Neural progenitor cell (in vitro differentiated cells): ENCODE data around the gene HGFAC.

DNA sequence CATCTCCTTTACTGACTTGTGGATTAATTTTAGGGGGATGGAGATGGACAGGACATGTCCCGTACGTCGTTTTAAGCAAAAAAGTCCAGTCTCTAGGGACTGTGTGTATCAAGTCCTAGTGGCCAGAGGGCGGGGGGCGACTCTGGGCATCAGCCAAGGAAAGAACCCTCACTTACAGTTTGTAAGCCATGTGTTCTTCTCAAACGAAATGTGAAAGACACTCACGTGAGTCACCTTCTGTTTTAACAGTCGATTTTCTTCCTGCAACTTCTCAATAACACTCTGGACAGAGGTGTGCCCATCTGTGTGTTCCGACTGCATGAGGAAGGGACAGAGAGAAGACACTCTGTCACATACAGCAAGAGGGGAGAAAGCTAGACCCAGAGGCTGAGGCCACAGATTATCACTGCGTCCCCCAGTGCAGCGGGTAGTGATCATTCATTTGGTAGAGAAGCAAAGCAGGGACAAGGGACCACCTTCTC is 10.9 kb downstream of the TNIP2 start:
- RAMPAGE, long total RNA = no peak

GRCh38 chr4:2790436-2790910 is 2.4 kb upstream of the SH3BP2 start:
- RAMPAGE, long total RNA = no peak

DNA sequence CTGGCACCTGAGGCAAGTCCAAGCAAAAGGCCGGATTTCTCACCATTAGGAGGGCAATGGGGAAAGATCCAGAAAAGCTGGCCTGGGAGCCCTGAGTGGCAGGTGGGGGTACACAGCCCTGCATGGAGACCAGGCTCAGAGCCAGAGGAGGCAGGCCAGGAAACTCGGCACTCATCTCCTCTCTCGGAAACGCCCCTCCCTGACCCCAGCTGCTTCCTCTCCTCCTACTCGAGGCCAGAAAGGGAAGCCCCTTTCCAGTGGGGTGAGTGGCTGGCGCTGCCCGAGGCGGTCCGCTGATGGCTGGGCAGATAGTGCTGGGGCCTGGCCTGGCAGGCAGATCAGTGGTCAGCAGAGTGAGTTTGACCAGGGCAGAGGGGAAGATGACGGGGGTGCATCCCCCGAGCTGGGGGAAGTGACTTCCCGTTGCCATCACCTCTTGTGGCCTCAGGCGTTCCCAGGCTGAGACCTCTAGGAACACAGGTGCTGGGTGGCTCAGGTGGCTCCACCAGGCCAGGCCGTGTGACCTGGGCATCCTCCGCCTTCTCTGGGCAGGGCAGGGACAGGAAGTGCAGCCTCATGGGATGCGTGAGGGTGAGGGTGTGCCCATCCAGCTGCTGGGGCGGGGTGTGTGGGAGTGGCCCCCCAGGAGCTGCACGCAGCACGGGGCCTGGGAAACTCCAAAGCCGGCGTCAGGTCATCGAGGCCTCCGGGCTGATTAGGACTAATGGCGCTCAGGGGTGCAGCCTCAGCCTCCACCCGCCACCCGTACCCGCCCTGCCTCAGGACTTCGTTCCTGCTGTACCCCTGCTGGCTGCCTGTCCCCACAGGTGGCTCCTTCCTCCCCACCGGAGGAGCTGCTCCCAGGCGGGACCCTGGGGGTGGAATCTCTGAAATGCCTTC is 5.7 kb downstream of the SH3BP2 start:
- RAMPAGE, long total RNA = no peak

DNA sequence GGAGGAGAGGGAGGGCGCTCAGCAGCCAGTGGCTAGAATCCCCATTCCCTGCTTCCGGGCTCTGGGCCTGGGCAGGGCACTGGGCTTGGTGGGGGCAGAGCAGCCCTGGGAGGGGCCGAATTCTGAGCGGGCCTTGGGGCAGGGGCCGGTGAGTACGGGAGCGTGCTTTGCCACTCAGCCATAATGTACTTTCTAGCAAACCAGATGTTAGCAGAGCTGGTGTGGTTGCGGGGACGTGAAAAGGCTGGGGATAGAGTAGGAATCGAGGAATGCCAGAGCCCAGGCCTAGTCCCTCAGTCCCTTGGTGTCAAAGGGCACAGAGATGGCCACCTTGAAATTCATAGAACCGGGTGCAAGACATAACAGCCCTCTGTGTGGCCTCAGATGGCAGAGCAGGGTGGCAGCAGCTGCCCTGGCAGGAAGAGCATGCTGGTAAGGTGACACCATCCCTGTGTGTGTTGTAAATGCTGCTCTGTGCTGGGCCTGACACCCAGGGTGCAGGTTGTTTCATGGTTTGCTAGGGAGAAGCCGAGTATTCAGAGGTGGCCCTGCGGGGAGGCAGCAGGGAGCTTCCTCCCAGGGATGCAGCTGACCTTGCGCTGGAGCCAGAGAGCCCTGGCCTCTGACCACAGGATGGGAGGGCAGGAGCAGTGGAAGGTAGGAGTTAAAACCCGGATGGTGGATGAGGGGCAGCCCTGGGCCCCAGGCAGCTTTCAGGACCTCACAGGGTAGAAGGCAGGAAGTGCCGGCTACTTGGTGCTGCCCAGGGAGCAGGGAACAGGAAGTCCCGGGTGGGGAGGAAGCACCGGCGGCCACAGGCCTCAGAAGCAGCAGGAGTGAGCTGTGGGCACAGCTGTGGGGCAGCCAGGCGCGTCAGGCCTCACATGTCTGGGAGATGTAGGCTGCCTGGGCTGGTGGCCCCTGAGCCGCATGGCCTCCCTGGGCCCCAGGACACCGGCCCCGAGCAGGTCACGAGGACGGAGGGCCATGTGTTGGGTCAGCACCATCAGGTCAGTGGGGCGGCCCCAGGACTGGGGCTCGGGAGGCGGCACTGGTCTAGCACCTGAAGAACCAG is 18.9 kb downstream of the SH3BP2 start:
- RAMPAGE, long total RNA = no peak

- RAMPAGE, long total RNA = no peak
These were observed 24.0 kb upstream of the ADD1 start for GRCh38 chr4:2819646-2820037.

- RAMPAGE, long total RNA = no peak
These were observed 6.8 kb upstream of the ADD1 start for GRCh38 chr4:2836827-2837285.

DNA sequence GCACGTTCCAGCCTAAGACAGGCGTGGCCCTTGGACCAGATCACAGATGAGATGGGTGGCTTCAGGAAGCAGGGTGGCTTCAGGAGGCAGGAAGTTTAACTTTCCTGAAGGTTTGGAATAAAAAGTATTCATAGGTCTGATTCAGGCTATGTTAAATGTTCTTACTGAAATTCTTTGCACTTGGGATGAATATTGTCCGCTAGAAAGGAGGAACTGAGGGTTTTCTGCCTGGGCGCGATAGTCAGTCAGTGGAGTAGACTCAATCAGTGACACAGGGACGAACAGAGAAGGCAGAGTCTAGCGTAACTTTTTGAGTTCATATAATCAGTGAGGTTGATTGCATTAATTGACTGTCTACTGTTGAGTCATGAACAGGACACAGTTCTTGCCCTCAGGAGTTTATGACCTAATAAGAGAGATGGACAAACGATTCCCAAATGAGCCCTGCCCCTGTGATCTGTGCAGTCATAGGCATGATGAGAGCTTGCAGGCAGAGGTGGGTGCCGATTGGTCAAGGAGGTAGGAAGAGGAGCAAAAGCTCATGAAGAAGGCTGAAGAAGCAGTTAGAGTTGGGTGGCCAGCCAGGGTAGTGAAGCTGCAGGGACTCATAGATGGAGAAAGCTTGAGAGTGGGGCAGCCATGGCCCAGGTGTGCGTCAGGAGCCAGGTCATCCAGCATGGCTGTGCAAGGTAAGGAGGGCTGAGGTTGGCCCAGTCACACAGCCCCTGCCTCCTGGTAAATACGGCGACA is 33.9 kb downstream of the MFSD10 start:
- RAMPAGE, long total RNA = no peak

DNA sequence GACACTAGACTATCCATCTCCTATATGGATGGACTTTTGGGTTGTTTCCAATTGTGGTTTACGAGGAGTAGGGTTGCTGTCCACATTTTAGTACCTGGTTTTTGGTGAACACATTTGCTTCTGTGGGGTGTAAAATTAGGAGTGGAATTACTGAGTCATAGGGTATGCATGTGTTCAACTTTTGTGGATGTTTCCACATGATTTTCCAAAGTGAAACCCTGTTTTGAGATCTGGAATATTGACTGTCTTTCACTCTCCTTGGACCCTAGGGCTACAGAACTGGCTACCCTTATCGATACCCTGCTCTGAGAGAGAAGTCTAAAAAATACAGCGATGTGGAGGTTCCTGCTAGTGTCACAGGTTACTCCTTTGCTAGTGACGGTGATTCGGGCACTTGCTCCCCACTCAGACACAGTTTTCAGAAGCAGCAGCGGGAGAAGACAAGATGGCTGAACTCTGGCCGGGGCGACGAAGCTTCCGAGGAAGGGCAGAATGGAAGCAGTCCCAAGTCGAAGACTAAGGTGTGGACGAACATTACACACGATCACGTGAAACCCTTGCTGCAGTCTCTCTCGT is 30.0 kb downstream of the MFSD10 start:
- RAMPAGE, long total RNA = no peak

GRCh38 chr4:2930446-2931531 is 3.8 kb downstream of the MFSD10 start:
- RAMPAGE, long total RNA = no peak

- RAMPAGE, long total RNA = no peak
These were observed 1.4 kb downstream of the MFSD10 start for GRCh38 chr4:2933247-2933636.

- RAMPAGE, long total RNA = no peak
These were observed 5.0 kb upstream of the MFSD10 start for GRCh38 chr4:2939321-2940249.

DNA sequence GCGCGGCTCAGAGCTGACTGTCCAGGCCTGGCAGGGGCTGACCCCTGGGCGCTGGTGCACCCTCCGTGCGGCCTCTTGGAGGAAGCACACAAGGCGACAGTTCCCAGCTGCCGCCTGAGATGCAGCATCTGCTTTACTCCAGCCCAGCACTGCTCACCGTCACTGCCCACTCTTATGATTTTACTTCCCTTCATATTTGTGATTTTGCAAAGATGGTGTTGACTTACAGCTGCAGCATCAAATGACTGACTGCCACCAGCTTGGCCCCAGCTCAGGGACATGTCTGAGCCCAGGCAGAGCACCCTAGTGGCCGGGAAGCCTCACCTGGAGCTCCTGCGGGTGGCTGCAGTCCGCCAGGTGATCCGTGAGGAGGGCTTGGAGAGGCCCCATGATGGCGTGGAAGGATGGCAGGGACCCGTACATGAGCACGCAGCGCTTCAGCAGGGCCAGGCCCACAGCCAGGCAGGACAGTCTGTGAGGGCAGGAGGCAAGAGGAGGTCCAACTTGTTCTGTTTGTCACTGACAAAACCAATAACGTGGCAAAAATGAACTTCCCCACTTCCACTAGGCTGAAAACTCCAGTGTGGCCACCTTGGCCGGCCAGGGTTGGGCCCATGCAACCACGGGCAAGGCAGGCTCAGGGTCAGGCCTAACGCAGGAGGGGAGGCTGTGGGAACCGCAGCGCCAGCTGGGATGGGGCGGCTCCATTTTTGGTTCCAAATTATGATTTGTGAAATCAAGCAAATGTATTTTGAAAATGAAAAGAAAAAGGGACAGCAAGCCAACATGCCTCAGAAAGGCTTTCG is 6.8 kb upstream of the MFSD10 start:
- RAMPAGE, long total RNA = no peak

DNA sequence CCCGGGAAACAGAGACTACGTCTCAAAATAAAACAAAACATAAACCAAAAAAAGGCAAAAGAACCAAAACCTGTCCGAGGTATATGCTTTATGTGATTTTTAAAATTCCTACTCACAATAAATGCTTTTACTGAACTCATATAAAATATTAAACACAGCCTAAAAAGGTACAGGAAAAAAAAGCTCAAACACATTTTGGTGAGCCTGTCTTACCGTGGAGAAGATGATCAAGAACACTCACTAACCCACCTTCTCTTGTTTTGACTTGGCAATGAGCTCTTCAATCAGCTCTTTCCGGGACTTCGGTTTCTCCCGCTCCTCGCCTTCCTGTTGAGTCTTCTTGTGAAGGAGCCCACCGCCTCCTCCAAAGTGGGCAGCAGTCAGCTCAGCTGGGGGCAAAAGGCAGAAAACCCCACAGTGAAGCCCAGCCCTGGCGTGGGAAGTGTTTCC is 9.0 kb downstream of the NOP14 start:
- RAMPAGE, long total RNA = no peak

DNA sequence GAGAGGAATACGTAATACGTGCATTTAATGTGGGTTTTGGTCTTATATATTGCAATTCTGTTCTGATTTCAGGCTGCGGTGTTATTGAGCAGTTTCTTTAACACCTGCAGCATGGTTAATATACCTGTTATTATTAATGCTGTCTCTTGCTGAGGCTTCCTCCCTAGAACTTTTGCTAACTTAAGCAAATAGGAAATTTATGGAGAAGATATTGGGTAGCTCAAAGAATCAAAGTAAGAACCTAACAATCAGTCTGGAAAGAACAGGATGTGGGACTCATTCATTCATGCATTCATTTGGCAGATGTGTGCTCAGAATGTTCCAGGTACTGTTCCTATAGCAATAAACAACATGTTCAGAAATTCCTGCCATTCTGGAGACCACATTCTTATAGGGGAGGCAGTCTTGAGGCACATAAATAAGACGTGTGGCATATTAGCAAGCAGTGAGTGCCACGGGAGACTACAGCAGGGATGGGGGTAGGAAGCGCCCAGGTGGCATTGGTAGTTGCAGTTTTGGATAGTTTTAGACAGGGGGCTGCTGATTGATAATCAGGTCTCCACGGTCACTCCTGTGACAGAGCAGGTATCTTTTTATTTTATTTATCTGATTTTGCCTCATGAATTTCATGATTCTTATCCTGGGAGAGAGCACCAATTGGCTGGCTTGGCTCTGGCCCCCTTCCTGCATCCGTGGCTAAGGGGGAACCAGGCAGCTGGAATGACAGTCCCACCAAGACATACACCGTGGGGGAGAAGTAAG is 5.1 kb downstream of the GRK4 start:
- RAMPAGE, long total RNA = no peak

DNA sequence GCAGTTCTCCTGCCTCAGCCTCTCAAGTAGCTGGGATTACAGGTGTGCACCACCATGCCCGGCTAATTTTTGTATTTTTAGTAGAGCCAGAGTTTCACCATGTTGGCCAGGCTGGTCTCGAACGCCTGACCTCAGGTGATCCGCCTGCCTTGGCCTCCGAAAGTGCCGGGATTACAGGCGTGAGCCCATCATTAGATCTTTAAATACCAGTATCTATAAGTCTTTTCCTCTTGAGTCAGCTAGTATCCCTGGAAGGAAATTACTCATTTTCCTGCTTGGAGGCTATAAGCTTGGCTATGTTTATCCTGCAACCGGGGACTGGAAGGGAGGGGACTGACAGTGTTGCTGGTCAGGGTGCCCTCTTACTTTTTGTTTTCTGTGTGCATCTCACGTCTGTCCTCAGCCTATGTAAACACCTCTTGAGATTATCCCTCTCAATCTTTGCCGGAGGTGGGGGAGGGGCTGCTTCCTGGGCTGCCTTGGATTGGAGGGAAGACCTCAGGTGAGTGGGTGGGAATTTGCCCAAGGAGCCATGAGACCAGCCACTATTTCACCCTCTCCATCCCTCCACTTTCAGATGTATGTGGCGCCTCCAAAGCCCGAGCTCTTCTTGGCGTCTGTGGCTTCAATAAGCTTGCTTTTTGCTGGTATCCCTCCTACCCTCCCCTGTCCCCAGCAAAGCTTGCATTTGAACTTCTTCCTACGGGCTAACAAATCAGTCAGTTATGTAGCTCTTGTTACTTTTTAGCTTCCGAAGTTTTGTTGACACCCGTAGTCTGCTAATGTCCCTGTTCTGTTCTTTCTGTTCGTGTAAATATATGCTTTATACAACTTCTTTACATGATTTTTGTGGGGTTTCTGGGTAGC is 37.0 kb downstream of the HTT start:
- RAMPAGE, long total RNA = no peak

DNA sequence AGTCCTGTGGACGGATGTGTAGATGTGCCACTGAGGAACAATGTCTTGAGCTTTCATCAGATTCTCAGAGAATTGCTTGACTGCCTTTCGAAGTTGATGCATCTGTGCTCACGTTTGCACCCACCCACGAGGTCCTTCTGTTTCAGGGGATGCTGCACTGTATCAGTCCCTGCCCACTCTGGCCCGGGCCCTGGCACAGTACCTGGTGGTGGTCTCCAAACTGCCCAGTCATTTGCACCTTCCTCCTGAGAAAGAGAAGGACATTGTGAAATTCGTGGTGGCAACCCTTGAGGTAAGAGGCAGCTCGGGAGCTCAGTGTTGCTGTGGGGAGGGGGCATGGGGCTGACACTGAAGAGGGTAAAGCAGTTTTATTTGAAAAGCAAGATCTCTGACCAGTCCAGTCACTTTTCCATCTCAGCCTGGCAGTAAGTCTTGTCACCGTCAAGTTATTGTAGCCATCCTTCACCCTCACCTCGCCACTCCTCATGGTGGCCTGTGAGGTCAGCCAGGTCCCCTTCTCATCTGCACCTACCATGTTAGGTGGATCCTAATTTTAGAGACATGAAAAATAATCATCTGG is 36.5 kb upstream of the MSANTD1 start:
- RAMPAGE, long total RNA = no peak

GRCh38 chr4:3223372-3223599 is 25.7 kb upstream of the MSANTD1 start:
- RAMPAGE, long total RNA = no peak

- RAMPAGE, long total RNA = no peak
These were observed 20.1 kb upstream of the MSANTD1 start for GRCh38 chr4:3228943-3229254.

DNA sequence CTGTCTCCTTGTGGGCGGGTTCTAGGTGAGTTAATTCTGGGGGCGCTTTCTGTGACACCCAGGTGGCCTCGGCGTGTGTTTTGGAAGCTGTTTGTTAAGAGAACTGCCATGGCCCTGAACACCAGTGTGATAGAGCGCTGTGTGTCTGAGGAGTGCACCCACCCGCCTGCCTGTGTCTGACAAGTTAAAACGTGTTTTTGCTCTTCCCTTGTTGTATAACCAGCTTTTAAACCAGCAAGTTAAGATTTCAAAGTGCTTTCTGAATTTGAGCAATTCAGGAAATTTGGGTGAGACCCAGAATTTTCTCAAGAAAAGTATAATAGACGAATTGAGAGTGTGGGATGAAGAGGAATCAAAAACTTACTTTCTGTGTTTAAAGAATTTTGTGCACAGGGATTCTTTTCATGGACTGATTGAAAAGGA is 55.2 kb upstream of the HGFAC start:
- RAMPAGE, long total RNA = no peak

- RAMPAGE, long total RNA = no peak
These were observed at the start of gene HGFAC for GRCh38 chr4:3441648-3442152. HGFAC (plus strand) TSS chr4:3441968.